ENCODE results near the genes PFKL, KRTAP10-9, KRTAP10-12 and ADARB1.

- RRBS: 3% methylated on average over 9 of the region's 32 CpGs
Measured at GRCh38 chr21:44011497-44011995, 563 bp upstream of the TRAPPC10 start.

DNA sequence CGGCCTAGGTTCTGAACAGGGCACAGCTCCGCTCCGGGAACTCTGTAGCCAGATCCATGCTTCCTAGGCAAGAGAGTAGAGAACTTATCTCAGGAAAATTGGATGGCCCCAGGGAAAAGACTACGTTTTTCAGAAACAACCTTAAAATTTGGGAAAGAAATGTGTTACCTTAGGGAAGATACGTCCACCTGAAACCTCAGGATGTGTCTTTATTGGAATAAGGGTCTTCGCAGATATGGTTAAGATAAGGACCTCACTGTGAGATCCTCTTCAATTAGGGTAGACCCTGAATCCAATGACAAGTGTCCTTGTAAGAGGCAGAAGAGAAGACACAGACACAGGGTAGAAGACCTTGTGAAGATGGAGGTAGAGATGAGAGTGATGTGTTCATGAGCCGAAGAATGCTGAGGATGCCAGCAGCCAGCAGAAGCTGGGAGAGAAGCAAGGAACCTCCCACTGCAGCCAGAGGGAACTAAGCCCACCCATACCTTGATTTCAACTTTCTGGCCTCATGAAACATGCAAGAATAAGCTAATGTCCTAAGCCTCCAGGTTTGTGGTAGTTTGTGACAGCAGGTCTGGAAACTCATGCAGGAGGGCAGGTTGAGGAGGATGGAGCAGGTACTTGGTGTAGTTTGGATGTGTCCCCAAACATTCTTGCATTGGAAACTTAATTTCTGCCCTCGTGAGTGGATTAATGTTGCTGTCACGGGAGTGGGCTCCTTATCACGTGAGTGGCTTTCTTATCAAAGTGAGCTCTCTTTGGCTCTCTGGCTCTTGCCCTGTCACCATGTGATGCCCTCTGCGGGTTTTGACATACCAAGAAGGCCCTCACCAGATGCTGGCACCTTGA, 22.6 kb downstream of the TRAPPC10 start:
- RRBS: no CpG with 5 or more reads among the region's 11 CpGs

- RRBS: no CpG with 5 or more reads among the region's 7 CpGs
Measured at GRCh38 chr21:44059562-44060129, 47.5 kb downstream of the TRAPPC10 start.

DNA sequence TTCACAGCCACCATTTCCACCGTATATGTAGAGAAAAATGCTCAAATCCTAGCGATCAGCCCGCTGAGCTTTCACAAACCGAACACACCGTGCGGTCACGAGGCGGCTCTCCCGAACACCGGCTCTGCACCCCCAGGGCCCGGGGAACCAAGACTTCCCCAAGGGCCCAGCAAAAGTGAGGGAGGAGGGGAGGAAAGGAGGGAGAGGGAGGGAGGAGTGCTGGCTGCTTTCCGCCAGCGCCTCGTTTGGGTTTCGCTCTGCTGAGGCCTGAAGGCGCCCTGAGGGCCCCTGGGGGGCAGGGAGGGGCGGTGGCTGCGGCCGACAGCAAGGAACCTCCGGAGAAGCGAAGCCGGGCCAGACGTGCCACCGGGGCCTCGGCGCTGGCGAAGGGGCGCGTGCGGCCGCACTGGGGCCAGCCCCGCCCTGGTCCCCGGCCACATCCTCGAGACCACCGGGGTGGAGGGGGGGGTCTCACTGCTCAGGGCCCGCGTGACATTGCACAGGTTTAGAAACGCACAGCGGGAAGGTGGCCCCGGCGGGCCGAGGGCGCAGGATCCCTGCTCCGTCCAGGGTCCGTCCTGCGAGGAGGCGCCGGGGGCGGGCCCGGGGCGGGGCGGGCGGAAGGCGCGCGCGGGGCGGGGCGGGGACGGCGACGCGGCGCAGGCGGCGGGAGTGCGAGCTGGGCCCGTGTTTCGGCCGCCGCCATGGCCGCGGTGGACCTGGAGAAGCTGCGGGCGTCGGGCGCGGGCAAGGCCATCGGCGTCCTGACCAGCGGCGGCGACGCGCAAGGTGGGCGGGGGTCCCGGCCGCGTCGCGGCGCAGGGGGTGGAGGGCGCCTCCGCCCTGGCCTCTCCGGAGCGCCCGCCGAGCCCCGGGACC, at the start of gene PFKL:
Gene PFKL, plus strand, starts transcription at position 652 of the 879 bp plus-strand sequence.
- RRBS: 4% methylated on average over 32 of the region's 99 CpGs

DNA sequence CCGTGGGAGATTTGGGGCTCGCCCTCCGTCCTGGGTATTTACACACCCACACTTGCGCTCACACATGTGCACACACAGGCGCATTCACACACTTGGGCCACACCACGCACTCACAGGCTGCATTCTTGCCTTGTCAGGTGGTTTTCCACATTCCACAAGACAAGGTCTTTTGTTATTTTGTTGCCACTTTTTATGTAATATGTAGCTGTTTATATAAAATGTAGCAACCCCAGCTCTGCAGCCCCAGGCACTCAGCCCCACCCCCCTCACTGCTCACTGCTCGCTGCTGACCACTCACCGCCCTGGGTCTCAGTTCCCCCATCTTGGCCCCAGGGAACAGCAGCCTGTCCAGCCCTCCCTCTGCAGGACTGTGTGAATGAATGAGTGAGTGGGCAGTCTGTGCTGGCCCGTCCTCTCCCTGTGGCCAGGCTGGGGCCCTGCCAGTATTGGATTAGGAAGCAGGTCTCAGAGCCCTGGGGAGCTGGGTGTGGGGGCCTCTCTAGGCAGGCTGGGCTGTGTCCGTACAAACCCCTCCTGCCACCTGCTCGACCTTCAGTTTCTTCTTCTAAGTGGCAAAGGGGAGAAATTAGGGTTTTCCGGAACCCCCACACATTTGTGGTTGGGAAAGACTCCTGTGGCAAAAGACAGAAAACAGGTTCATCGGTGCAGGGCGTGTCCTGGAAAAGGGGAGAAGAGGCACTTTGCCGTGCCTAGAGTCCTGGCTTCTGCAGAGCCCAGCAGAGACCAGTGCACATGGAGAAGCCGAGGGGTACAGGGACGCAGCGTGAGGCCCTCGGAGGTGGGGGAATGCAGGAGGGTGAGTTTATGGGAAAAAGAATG, 7.7 kb downstream of the PFKL start:
- RRBS: no CpG with 5 or more reads among the region's 19 CpGs

- RRBS: 12% methylated on average over 9 of the region's 40 CpGs
Measured at GRCh38 chr21:44338038-44338850, 946 bp downstream of the CFAP410 start.

DNA sequence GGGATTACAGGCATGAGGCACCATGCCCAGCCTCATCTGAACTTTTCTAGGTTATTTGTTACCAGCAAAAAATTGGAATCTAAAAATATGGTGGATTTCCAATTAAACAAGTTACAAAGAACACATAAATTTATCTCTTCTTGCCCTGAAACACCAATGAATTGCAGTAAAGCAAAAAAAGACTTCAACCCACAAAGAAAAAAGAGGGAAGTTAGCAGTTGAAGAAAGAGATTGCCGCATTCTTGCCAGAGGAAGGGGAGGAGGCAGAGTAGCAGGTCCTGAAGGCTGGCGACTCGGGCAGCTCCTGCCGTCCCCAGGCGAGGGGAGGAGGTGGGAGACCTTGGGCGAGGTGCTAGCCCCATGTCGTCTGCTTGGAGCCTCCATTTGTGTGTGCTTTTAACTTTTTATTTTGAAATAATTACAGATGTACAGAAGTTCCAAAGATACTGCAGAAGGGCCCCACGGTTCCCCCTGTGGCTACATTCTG, 6.6 kb downstream of the TRPM2 start:
- RRBS: no CpG with 5 or more reads among the region's 8 CpGs

DNA sequence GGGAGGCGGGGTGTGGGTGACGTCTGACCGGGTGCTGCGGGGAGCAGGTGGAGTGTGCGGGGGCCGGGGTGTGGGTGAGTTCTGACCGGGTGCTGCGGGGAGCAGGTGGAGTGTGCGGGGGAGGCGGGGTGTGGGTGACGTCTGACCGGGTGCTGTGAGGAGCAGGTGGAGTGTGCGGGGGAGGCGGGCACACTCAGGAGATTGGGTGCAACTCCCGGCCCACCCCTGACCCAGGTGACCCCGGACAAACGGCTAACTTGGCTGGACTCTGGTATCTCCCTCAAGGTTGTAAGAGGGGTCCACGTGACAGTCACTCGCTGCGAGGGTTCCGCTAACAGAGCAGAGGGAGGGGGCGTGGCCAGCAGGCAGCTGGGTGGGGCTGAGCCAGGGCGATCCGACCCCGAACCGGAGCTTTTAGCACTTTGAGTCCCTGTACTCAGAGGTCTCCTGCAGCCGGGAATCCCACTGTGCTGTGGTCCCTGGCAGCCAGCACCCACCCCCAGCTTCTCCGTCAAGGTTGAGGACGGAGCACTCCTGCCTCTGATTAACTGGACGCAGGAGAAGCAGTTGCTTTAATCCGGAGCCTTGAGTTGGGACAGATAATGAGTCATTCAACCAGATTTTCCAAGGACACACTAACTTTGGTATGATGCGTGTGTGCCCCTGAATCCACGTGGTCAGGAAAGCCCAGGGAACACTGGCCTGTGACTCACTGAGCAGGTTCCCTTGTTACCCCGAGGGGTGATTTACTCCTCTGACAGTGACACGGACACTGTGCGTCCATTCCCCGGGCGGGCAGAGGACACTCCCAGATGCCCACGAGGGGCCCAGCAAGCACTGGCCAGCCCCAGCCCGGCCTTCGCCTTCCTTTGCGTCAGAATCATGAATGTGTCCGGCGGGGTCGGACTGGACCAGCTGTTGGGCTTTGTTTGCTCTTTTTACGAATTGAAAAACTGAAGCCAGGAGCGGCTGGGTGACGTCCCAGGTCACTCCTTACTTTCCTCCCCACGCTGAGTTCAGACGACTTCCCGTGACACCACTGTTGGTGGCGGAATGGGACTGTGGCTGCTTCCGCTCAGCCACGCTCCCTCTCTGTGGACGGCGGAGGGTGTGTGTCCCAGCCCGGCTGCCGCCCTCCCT, 16.8 kb downstream of the TRPM2 start:
- RRBS: 50% methylated on average over 9 of the region's 58 CpGs

- RRBS: no CpG with 5 or more reads among the region's 19 CpGs
Measured at GRCh38 chr21:44375184-44375691, 21.8 kb downstream of the TRPM2 start.

DNA sequence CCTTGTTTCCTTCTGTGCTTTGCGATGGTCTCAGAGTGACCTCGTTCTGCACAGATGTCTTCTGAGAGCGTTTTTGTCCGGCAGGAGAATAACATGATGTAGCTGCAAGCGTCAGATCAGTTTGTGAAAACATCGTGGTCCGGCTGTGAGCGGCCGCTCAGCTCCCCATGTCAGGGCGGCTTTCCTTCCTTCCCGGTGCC, 26.7 kb downstream of the TRPM2 start:
- RRBS: 40% methylated on average over 7 of the region's 11 CpGs

- RRBS: 62% methylated on average over 6 of the region's 16 CpGs
Measured at GRCh38 chr21:44592553-44592975, 259 bp upstream of the KRTAP10-6 start.

GRCh38 chr21:44626957-44627251, at the start of gene KRTAP10-9:
KRTAP10-9 (plus strand) TSS chr21:44627093.
- RRBS: no CpG with 5 or more reads among the region's 8 CpGs

GRCh38 chr21:44697080-44697407, at the start of gene KRTAP10-12:
KRTAP10-12 (plus strand) TSS chr21:44697172.
- RRBS: no CpG with 5 or more reads among the region's 11 CpGs

GRCh38 chr21:44791365-44791975, 10.2 kb downstream of the UBE2G2 start:
- RRBS: no CpG with 5 or more reads among the region's 6 CpGs

DNA sequence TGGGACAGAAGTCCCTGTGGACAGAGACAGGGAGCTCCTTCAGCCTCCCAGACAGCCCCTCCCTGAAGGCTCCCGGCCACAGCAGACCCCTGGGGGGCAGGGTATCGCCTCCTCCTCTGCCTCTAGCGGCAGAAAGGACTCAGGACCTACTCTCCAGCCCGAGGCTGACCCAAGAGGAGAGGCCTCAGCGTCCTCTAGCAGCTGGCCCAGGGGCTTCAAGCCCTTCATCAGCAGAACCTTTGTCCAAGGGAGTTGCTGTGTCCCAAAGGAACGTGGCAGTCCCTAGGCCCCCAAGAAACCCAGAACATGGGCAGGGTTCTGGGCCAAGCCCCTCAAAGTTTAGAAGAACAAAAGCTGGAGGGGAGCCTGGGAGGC, 13.5 kb downstream of the ITGB2 start:
- RRBS: no CpG with 5 or more reads among the region's 6 CpGs

- RRBS: no CpG with 5 or more reads among the region's 14 CpGs
Measured at GRCh38 chr21:44952484-44953106, 12.8 kb downstream of the SLX9 start.

- RRBS: 80% methylated on average over 6 of the region's 30 CpGs
Measured at GRCh38 chr21:44959486-44960327, 19.9 kb downstream of the SLX9 start.

GRCh38 chr21:44994551-44995168, 54.8 kb downstream of the SLX9 start:
- RRBS: no CpG with 5 or more reads among the region's 22 CpGs

- RRBS: 3% methylated on average over 76 of the region's 158 CpGs
Measured at GRCh38 chr21:45074009-45074929, at the start of gene ADARB1. ADARB1 (plus strand) TSS chr21:45074580.

DNA sequence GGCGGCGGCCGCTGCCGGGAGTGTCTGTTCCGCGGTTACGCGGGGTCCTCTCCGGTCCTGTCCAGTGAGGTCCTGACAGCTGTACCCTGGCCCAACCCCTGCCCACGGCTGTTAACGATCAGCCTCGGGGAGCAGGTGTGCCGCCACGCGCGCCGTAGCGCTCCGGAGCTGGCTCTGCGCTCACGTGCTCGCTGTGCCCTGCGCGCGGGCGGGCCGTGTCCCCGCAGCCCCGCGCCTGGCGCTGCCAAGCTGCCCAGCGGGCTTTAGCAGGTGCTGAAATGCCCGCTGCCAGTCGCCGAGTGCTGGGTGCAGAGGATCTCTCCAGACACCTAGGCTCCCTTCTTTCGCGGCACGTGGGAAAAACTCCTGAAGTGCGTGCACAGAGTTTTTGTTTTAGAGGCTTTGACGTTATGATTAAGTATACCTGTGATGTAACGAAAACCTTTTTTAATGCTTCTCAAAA, 26.7 kb downstream of the ADARB1 start:
- RRBS: over 99% methylated on average over 16 of the region's 41 CpGs